AG04449 (cell line): ENCODE results near the genes RPS12 and TBPL1.

DNA sequence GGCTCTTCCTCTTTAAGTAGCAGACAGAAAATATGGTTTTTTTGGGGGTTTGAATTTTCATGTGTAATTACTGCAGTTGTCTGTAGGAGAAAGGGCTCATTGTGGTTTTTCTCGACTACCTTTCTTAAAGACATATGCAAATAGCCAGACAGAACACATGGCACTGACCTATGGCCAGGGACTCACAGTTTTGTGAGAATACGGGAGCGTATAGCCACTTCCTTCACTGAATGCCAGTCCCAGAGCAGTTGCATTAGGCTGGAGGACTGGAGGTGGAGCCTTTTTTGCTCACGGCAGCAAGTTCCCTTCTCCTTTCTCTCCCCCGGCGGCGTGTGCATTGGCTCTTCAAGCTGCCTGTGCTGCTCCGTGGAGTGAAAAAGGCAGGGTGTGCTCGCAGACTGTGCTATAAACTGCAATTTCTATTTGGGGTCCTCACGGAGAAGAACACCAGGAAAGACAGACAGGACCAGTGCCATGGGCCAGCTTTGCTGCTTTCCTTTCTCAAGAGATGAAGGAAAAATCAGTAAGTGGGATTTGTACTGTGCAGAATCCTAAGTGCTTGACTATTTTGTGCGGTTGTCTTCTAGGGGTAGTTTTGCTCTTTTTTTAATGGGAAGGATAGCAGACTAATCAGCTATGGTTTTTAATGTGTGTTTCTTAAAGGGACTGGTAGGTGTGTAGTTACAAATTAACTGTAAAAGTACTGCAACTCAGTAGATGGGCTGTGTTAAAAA is 115.0 kb downstream of the AKAP7 start:
- RRBS: no CpG with 5 or more reads among the region's 11 CpGs

- RRBS: no CpG with 5 or more reads among the region's 1 CpG
Observed at GRCh38 chr6:131259164-131259456, 123.8 kb downstream of the AKAP7 start.

DNA sequence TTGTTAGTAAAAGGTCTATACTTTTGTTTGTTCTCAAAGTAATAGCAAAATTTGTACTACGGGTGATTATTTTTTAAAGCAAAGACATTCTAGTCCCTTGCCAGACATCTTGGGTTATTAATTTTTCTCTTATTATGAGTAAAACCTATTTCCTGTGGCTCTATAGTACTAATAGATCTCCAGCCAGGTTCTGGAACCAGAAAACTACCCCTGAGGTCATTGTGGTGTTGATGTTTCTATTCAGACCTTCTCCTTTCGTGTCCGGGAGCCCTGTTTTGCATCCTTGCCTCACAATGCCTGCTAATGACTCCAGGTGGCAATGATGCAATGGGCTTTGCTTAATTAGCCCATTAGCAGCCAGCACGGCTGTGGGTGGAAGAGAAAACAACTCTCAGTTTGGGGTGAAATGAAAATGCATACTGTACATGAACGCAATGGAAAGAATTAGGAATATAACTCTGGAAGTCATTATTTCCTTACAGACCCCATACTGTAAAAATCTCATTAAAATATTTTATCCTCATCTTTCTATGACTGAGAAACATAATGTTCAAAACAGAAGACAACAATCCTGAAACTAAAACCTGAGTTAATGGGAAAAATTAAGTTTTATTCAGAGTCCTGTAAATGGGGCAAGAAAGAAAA is 62.9 kb upstream of the ARG1 start:
- RRBS: no CpG with 5 or more reads among the region's 5 CpGs

DNA sequence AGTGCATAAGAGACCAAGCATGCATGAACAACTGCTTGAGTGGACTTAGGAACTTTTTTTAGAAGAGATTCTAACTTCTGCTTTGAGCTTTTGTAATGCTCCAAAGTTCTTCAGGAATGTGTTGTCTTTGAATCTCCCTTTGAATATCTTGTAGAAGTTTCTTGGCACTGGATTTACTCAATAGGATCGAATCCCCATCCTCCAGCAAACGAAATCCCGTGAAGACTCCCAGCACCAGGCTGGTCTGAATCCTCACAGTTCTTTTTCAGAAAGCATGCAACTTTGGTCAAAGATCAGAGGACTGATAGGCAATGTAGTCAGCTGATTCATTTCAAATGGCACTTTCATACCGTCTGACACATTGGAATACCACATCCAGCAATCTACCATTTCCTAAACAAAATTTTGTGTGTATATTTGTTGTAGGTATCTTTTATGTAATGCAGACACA is 33.3 kb downstream of the ENPP1 start:
- RRBS: no CpG with 5 or more reads among the region's 4 CpGs

- RRBS: no CpG with 5 or more reads among the region's 2 CpGs
Observed at GRCh38 chr6:131849135-131849653, 41.4 kb downstream of the ENPP1 start.

GRCh38 chr6:132130231-132131327 is 179.4 kb upstream of the CCN2 start:
- RRBS: no CpG with 5 or more reads among the region's 13 CpGs

DNA sequence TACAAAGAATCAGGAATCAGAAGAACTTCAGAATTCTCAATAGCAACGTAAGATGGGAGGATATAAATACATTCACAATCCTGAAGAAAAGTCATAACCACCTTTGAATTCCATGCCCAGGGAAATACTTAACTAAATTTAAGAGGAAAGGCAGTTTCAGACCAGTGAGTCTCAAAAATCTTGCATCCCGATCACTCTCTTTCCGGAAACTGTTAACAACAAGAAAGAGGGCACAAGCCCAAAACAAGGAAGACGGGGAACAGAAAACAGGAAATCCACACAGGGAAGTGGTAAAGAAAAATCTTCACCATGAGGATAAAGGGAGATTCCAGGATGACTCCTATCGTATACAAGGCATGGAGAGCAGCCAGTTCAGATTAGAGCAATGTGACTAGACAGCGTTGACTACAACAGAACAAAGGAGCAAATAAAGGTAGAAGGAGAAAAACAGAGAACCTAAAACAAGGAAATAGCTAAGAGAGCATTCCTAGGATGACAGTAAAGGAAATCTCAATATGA is 26.6 kb downstream of the VNN1 start:
- RRBS: no CpG with 5 or more reads among the region's 6 CpGs

- RRBS: 5% methylated on average over 9 of the region's 47 CpGs
Observed at GRCh38 chr6:132814466-132815590, at the start of gene RPS12. TSS of gene RPS12 (plus strand) at chr6:132814569.

- RRBS: no CpG with 5 or more reads among the region's 5 CpGs
Observed at GRCh38 chr6:133062106-133062685, 179.0 kb upstream of the EYA4 start.

DNA sequence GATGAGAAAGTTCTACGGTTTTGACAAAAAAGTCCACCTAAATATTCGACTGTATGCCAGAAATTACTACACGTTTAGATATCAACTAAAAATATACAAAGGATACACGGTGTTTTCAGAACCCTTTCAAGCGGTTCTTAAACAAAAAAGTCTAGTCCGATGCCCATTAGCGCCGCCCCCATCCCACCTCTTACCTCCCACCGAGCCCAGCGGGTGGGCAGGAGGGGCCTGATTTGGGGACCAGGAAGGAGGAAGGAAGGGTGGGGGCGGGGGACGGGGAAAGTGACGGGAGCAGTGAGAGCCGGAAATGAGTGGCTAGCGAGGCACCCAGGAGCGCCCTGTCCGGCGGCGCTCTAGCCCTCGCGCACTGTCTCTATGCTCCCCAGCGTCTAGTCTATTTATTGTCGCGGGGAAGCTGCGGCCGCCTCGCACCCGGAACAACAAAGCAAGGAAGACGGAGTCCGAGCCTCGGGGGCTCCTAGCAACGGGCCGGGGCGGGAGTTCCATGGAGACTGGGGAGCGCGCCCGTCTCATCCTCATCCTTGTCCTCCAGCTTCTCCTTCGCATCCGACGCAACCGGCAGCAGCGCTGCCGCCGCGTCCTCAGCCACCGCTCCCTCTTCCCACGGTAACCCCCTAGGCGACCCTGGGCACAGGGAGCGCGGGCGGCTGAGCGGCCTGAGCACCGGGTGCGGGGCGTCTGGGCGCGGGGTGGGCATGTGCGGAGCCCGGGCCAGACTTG is at the start of gene TBPL1:
TSS of gene TBPL1 (plus strand) at position 426 of the 741 bp plus-strand sequence.
- RRBS: 2% methylated on average over 30 of the region's 59 CpGs

DNA sequence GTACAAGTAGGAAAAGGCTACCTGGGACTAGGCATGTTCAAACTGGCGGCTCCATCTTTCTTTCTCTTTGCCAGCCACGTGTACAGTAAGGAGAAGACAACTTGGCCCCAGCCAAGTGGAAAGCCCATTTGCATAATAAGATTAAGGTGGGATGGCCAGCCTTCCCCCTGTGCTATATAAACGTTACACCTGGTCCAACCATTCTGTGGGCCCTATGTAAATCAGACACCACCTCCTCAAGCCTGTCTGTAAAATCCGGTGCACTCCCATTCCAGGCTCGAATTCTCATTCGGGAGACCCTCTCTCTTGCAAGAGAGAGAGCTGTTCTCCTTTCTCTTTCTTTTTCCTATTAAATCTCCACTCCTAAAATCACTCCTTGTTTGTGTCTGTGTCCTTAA is 27.2 kb upstream of the SLC2A12 start:
- RRBS: no CpG with 5 or more reads among the region's 6 CpGs

DNA sequence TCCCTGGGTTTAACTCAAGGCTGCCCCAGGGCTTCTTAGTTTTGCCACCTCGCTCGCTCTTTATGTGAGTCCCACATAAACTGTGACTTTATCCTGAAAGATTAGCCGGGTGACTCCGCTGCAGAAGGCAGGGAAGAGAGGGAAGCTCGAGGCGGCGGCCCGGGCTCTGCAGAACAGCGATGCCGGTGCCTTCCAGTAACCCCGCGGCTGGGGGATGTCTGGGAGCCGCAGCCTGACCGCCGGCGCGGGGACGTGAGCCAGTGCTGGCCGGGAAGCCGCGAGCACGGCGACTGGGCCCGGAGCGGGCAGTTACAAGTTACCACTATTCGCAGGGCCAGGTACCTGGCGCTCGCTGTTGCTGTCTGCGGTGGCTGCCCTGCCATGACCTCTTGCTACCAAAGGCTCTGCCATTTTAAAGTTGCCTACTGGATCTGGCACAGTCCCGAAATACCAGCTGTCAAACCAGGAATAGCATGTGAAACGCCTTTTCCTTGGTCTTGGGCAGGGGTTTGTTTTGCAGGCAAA is 123.9 kb upstream of the SLC2A12 start:
- RRBS: 14% methylated on average over 12 of the region's 31 CpGs

DNA sequence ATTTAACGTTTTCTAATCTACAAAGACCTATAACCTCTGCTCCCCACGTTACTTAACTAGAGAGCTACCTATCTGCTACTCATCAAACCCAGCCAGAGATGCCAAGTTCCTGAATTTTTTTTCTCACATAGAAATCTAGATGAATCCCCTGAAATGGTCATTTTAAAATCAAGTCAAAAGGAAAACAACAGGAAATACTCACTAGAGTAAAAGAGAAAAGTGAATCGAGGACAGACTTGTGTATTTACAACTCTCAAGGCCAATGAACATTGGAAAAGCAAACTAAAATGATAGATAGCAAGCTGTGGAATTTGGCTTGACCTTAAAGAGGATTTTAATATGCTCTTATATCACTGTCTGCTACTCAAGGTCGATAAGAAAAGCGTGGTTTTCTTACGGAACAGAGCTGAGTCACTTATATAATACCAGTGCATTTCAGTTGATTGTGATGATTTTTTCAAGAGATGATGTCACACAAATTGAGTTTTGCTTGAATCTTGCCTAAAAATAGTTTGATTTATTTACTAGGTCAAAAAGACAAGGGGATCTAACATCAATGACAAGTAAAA is 67.9 kb downstream of the SGK1 start:
- RRBS: no CpG with 5 or more reads among the region's 6 CpGs

DNA sequence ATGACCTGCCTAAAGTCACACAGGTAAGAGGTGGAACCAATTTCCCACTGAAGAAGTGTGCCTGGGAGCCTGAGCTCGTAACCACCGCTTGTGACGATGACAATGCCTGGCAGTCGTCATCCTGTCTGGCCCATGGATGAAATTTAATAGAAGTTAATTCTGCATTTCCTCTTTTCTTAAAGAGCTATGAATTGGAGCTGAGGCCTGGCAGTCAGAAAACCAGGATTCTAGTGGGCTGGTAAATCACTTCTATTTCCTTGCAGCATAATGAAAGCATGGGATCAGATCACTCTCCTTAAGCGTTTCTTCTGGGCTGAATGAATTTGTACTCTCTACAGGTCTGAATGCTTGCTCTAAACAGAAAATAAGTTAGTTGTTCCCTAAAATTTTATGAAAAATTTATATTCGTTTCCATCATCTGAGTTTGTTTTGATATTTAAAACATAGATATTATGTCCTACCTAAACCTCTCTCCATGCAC is 200.0 kb upstream of the SGK1 start:
- RRBS: no CpG with 5 or more reads among the region's 6 CpGs

DNA sequence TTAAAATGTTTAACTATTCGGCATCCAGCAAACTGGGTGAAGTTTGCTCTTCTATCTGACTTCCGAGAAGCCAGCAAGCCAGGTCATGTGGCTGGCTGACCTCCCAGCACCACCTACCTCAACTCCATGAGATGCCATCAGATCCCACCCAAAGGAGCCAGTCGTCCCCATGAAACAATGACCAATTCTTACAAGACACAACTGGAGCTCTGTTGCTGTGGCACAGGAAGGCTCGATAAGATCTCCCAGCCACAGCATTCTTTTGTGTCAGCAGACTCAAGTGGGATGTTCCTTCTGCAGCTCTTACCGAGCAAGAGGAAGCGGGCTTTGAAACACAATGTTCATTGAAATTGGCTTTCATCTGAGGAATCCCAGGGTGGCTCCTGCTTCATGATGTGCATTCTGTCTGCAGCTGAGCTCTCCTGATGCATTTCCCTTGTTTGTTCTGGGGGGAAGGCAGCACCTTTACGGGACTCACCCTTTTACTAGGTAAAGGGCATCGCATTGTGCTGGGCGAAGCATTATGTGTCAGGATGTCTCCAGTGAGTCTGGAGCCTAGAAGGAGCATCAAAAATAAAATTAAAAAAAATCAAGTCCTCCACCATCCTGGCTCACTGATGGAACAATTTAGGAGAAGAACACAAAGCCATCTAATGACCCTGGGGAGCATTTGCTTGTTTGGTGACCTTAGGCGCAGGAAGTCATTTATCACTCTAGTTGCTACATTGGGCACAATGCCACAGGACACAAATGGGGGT is 222.0 kb upstream of the SGK1 start:
- RRBS: no CpG with 5 or more reads among the region's 10 CpGs

GRCh38 chr6:134676380-134677277 is 273.3 kb downstream of the ALDH8A1 start:
- RRBS: no CpG with 5 or more reads among the region's 6 CpGs

DNA sequence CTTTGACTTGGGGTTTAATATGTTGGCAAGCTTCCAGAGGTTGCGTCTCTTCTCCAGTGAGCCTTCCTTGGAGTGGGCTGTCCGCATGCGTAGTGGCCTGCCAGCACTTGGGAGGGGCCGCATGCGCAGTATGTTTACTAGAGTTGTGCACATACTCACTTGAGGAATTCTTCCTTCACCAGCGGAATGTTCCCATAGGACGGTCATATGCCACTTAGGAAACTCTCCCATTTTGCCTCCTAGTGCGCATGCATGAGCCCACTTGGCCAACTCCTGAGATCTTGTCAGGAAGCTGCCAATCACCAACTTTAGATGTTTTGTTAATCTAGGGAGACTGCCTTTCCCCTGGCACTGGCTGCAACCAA is 235.1 kb downstream of the ALDH8A1 start:
- RRBS: no CpG with 5 or more reads among the region's 8 CpGs

DNA sequence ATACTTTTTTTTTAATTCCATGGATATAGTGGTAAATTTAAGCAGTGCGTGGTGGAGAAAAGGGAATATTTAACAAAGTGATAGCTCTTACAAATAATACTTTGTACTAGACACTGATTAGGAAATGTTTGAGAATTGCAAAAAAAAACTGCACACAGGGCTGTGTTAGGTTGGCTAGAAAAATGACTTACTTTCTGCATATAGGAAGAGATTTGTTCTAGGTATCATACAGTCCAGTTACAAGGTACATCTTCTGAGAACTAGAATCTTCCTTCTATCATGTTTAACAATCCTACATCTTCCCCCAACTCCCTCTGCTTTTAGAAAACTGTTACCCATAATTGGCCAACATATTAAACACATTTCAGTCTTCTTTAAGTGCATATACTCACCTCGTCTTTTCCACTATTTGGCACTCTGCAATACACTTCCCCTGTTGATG is 356 bp downstream of the ALDH8A1 start:
- RRBS: no CpG with 5 or more reads among the region's 2 CpGs

- RRBS: no CpG with 5 or more reads among the region's 6 CpGs
Observed at GRCh38 chr6:135030653-135031373, 23.8 kb downstream of the HBS1L start.